ENCODE results near the genes DUOXA2, C15orf48 and SLC27A2.

DNA sequence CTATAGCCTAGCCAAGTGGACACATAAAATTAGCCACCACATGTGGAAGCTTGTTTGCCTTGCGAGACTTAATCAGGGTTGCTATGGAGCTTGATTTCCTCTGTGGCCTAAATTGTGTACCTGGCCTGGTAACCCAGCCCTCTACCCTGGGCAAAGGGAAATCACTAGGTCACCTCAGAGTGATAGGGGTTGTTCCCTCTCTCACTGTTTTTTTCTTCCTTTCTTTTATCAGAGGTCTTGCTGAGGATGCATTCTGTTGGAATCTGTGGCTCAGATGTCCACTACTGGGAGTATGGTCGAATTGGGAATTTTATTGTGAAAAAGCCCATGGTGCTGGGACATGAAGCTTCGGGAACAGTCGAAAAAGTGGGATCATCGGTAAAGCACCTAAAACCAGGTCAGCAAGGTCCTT lies 20.0 kb downstream of the SORD start:
- PRO-cap, 2 experiments, result no peak in any of the 2 experiments

DNA sequence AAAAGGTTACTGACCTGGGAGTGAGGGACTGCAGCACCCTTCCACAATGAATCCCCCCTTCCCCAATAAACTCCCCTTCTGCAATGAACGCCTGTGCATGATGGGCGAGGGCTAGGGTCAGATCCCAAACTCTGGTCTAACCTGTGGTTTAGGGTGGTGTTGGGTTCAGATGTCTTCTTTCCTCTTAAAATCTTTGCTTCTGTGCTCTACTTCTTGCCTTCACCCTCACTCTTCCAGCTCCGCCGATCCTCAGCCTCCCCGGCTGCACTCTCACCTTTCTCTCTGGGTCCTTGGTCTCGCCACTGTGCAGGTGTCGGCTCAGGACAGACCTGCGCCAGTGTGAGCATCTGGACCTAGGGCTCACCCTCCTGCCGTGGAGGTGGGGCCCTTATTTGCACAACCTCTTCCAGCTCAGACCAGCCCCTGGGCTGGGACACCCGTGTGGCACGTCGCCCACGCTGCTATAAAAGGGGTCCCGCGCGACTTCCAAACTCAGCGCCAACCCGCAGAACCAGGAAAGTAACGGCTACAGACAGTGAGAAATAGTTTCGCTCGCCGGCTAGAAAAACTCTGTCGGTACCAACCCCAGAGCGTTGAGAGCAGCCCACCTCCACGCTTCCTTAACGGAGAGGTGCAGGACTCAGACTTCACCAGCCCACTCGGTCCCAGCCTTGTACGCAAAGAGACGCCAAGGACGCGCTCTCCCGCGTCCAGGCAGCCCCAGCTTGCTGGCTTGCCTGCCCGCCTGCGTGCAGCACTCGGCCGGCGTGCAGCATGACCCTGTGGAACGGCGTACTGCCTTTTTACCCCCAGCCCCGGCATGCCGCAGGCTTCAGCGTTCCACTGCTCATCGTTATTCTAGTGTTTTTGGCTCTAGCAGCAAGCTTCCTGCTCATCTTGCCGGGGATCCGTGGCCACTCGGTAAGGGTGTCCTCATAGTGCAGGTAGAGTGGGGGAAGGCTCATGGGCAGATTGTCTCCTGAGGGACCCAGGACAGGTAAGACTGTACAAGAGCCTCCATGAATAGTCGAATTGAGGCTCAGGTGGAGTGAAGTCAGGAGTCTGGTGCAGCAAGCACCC lies at the start of gene DUOXA2:
Gene DUOXA2, plus strand, starts transcription at position 495 of the 1,080 bp plus-strand sequence.
- PRO-cap, 2 experiments, result no peak in any of the 2 experiments

DNA sequence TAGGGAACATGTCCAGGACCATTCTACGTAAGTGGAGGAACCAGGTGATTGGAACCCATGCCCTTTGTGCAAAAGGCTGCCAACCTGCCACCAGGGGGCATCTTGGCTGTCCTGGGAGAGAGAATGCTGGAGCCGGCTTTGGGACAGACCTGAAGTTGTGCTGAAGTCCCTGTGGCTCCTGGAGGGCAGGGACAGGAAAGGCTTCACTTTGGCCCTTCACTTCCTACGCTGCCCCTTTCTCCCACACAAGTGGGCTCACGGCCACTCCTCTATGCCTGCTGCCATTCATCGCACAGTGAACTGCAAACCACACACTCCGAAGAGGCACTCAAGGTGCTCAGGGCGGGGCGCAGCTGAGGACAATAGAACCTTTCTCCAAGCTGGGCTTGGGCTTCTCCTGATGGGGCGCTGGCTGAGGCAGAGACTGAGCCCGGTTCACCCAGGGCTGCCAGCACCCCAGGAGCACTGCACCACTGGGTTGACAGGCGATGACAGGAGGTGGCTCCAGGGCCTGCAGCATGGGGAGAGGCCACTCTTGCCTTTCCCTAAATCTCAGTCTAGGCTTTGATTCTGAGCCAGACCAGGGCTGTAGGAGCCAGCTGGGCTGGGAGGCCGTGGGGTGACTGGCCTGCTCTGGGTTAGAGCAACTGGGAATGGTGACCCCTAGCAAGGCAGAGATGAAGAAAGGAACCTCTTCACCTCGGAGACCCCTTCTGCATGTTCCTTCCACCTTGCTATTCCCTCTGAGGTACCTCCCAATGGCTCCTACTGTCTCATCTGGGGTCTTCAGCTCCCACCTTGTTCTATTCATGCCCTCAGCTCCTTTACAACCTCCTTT lies 8.3 kb downstream of the SHF start:
- PRO-cap, 2 experiments, result no peak in any of the 2 experiments

DNA sequence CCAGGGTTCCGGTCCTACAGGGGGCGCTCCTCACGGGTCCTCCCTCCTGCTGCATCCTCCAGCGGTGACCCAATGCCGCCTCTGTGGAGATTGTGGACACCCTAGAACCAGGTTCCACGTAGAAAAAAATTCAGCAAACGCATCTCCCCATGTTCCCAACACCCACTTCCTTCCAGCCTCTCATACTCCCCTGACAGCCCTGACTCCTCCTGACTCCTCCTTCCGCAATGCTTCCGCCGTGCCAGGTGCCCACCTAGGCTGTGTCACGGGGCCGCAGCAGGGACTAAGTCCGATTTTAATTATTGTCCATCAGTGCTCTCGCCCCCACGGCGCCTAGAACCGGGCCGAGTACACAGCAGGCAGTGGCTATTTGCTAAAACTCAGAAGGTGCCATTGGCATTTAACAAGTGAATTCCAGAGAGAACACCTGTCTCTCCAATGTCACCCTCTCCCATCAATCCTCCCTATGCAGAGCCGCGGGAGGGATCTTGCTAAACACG lies 11.3 kb upstream of the SHF start:
- PRO-cap, 2 experiments, result no peak in any of the 2 experiments

DNA sequence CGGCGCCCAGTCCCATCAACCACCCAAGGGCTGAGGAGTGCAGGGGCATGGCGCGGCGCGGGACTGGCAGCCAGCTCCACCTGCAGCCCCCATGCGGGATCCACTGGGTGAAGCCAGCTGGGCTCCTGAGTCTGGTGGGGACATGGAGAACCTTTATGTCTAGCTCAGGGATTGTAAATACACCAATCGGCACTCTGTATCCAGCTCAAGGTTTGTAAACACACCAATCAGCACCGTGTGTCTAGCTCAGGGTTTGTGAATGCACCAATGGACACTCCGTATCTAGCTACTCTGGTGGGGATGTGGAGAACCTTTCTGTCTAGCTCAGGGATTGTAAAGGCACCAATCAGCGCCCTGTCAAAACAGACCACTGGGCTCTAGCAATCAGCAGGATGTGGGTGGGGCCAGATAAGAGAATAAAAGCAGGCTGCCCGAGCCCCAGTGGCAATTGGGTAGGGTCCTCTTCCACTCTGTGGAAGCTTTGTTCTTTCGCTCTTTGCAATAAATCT lies 62.5 kb downstream of the SLC28A2 start:
- PRO-cap, 2 experiments, result no peak in any of the 2 experiments

GRCh38 chr15:45430179-45430945 lies at the start of gene C15orf48:
TSS of gene C15orf48 (plus strand) at chr15:45430610.
- PRO-cap, 2 experiments, result no peak in any of the 2 experiments

DNA sequence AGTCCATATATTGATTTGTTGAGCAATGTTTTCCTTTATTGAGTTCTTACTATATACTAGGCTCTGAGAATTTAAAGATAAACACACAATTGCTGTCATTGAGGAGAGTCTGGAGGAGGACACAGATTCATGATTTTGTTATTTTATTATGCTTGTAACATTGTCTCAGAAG lies 19.1 kb downstream of the C15orf48 start:
- PRO-cap, 2 experiments, result no peak in any of the 2 experiments

- PRO-cap, 2 experiments, result no peak in any of the 2 experiments
Observed at GRCh38 chr15:45451312-45451907, 21.0 kb downstream of the C15orf48 start.

DNA sequence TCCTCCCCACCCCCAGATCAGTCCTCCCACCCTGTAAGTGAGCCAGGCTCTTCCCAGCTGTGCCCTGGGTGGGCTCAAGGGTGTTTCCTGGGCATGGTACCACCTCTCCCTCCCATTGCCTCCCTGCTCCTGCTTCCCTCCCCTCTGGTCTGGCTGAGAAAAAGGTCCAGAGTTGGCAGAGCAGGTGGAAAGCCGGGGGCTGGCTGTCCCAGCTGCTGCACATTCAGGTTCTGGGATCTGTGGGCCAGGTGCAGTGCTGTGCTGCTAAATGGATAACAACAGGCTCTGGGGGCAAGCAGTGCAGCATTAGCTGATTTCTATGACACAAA lies 24.7 kb downstream of the C15orf48 start:
- PRO-cap, 2 experiments, result no peak in any of the 2 experiments

DNA sequence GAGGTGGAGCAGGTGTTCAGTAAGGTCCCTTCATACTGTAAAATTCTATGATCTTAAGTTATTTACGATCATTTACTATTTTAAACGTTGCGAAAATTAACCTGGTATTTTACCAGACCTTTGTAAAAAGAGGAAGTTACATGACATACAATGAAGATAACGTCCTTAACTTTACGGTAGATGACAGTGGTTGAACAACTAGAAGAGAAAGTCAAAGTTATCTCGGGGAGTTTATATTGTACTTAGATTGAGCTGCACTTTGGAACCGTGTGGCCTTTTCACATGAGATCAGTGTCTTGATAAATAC lies 1.1 kb downstream of the SLC30A4 start:
- PRO-cap, 2 experiments, result no peak in any of the 2 experiments

DNA sequence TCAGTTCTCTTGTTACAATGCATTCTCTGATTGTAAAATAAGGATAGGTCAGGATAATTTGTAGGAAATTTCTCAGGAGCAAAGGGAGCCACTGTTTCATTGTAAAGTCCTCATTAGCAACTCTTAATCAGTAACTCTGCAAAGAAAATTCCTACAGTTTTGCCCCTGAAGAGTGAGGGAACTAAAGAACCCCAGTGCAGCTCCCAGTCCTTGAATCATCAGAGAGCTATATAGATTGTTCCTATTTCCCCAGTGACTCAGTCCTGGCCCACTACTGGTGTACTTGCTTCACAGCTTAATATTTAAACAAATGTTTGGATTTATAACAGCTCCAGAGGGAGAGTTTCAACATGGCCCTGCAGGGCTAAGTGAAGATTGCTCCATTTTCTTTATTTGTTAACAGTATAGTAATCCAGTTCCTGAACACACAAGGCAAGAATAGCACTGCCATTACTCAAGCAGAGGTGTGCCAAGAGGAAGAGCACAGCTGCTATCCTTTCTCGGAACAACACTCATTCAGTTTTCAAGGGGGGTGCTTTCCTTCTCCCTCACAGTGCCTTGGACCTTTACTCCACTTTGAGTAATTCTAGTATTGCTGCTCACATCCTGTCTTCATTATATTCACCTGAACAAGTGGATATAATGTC lies 6.5 kb downstream of the SQOR start:
- PRO-cap, 2 experiments, result no peak in any of the 2 experiments

GRCh38 chr15:45948821-45949351 lies 314.1 kb downstream of the SQOR start:
- PRO-cap, 2 experiments, result no peak in any of the 2 experiments

DNA sequence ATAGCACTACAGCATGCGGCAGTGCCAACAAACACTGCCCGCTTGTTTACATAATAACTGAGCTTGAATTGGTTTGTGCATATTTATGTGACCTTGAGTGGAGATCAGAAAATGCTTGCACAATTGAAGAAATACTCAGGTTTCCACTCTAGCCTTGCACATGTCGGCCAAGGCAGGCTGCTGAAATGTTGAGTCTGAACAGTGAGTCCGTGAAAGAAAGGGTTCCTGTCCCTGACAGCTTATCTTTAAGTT lies 385.2 kb upstream of the SEMA6D start:
- PRO-cap, 2 experiments, result no peak in any of the 2 experiments

- PRO-cap, 2 experiments, result peak in 2 of 2 experiments; most common plus-strand start chr15:47401631 (in 2)
Observed at GRCh38 chr15:47401433-47401892, 315.8 kb upstream of the SEMA6D start.

DNA sequence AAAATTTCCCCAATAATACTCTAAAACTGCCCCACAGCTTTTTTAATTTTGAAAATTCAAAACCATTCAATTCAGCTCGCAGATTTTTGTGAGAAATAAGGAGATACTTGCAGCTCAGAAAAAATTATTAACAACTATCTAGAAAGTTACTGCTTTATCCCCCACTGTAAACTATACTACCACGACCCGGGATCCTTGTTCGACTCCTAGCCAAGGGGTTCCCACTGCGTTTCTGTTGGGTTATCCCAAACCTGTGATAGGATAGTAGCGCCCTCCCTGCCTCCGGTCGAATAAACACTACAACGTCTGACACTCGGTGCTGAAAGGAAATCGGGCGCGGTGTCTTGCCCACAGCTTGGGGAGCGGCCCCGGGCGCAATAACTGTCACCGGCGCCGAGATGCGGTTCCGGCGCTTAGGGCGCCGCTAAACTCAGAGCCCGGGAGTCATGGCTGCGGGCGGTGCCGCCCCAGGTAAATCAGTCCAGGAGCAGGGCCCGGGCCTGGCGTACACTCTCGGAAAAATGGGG lies 445 bp upstream of the DUT start:
- PRO-cap, 2 experiments, result peak in 2 of 2 experiments; most common plus-strand start position 406 of the sequence (in 1); most common minus-strand start position 292 of the sequence (in 1)

GRCh38 chr15:48415251-48415971 lies 84.2 kb downstream of the DUT start:
- PRO-cap, 2 experiments, result no peak in any of the 2 experiments

DNA sequence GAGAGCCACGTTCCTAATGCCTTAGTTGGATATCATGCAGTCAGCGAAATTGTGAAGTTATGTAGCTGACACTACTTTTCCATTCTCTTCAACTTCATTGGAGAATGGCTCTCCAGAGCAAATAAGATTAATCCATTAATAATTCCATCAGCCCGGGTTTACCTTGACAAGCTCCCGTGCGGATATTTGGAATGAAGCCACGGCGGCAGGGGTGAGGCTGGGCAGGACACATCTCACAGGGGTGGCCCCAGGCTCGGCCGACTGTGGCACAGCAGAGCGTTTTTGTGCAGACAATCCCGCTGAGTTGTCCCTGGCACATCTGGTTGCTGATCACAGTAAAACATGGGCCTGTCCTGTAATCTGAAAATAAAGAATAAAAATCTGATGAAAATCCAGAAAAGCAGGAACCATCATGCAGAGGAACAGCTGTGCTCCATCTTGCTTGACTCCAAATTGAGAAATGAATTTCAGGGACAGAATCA lies 108.0 kb downstream of the FBN1 start:
- PRO-cap, 2 experiments, result no peak in any of the 2 experiments

DNA sequence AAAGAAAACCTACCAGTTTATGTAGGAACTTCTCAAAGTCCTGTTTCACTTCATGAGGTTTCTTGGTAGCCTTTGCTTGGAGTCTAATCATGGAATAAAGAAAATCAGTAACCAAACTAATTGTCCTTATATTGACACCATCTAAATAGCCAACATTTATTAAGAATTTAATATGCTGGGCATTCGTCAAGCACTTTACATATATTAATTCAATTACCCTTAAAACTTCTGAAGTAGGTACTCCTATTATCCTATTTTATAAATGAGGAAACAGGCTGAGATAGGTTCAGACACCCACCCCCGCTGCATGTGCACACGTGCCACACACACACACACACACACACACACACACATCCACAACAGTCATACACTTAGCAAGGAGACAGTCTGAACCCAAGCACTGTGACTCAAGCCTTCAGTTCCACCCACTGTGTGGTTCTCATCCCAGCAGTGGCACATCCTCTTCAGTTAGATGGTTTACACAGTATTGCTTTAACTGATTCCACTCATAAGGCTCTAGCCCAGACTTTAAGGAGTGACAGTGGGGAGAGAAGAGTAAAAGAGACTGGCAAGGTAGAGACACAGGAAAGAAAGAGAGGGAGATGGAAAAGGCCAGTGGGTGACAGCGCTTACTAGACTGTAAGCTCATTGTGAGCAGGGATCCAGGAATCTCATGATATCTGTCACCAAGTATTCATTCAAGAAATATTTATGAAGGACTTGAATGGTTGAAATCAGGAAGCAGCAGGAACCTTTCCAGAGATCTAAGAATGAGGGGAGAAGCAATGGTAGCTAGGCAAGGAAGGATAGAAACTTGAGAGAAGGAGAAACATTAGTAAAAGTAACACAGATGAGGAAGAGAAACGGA lies 91.0 kb upstream of the FGF7 start:
- PRO-cap, 2 experiments, result no peak in any of the 2 experiments

DNA sequence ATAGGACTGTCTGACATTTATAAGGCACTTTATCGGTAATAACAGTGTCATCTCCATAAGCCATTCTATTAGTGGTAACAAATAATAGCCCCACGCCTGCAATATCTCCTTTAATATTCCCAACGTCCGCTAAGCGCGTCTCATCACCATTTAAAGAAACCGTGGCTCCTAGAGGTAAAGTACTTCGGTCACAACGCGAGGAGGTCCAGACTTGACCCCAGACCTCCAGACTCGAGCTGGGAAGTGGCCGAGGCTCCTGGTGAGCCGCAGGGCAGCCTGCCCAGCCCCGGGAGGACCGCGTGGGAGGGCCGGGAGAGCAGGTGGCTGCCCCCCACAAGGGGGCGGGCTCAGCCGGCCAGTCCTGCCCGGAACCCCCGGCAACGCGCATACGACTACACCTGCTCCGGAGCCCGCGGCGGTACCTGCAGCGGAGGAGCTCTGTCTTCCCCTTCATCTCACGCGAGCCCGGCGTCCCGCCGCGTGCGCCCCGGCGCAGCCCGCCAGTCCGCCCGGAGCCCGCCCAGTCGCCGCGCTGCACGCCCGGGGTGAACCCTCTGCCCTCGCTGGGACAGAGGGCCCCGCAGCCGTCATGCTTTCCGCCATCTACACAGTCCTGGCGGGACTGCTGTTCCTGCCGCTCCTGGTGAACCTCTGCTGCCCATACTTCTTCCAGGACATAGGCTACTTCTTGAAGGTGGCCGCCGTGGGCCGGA lies at the start of gene SLC27A2:
Gene SLC27A2, plus strand, starts transcription at position 358 of the 713 bp plus-strand sequence.
- PRO-cap, 2 experiments, result no peak in any of the 2 experiments

GRCh38 chr15:50244713-50245268 lies 20.7 kb downstream of the HDC start:
- PRO-cap, 2 experiments, result no peak in any of the 2 experiments